Myometrial cell (primary cell): Measurements from ENCODE around the genes TRIM32 and TLR4.

DNA sequence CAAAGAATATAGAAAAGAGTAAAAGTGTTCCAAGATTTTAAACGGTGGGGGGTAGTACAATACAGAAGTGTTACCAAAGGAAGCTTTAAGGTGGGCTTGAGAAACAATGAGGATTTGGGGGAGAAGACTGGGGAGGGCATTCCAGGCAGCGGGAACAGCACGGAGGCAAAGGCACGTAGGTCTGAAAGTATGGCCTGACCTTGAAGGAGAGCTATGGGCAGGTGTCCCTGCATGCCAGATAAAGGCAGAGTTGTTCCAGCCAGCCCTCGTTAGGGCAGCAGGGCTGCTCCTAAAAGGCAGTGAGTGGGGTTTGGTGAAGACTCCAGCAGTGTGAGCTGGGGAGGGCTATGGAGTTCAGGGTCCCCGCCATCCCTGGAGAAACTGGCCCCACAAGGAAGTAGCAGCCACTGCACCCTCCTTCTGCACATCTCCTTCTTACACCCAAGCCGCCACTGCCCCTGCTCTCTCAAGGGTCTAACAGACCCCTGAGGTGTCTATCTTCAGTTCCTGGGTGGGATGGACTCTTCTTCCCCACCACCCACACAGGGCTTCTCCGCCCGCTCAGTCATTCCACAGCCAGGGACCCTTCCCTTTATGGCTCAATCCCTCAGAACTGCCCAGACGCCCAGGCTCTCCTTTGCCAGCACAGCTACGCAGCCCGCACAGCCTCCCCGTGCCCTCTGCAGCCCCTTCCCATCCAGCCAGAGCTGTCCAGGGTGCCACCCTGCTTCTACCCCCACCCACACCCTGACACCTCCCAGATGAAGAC is 1.4 kb downstream of the AKNA start:
- RAMPAGE, long total RNA: no peak

DNA sequence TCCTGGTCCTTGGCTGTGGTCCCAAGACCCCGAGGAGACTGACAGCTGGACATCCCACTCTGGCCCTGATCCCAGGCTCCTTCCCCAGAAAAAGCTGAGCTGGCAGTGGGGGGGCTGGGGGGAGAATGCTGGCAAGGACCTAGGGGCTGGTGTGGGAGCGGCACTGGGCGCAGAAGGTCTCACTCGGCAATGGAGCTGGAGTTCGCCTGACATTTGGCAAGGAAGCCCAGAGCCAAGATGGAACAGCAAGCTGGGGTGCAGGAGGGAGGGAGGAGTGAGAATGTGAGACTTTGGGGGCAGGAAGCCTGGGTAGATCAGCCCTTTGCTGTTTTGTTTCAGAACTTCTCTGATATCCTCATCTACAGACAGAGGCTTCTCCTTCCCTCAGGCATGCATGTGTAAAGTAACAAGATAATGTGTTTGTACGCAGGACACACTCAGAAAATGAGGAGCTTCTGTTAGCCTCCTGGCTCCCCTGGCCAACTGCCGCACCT is 7.1 kb upstream of the AKNA start:
- RAMPAGE, long total RNA: no peak

DNA sequence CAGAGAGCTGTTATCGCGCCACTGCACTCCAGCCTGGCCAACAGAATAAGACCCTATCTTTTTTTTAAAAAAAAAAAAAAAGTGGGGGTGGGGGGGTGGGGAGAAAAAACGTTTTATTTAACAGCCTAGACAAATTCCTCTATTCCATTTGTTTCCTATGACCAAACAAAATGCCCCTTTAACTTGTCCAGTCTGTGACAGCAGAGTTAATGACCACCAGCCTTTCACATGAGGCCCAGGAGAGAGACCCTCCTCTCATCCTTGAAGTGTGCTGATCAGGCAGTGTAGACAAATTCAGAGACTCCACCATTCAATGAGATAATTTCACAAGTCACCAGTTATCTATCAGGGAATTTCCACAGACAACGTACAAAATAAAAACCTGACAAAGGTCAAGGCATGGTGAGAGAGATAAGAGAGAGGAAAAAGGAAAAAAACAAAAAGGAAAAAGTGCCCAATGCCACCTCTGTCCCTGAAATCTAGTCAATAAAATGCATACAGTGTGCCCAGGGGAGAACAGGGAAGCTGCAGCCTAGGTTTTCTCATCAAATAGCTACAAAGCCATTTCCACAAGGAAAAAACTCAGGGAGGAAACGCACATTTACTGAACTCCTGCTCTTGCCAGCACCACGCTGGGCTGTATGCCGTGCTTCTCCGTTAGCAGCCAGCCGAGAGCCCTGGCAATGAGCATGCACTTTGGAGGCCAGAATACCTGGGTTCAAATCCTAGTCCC is 11.8 kb downstream of the WHRN start:
- RAMPAGE, long total RNA: no peak

DNA sequence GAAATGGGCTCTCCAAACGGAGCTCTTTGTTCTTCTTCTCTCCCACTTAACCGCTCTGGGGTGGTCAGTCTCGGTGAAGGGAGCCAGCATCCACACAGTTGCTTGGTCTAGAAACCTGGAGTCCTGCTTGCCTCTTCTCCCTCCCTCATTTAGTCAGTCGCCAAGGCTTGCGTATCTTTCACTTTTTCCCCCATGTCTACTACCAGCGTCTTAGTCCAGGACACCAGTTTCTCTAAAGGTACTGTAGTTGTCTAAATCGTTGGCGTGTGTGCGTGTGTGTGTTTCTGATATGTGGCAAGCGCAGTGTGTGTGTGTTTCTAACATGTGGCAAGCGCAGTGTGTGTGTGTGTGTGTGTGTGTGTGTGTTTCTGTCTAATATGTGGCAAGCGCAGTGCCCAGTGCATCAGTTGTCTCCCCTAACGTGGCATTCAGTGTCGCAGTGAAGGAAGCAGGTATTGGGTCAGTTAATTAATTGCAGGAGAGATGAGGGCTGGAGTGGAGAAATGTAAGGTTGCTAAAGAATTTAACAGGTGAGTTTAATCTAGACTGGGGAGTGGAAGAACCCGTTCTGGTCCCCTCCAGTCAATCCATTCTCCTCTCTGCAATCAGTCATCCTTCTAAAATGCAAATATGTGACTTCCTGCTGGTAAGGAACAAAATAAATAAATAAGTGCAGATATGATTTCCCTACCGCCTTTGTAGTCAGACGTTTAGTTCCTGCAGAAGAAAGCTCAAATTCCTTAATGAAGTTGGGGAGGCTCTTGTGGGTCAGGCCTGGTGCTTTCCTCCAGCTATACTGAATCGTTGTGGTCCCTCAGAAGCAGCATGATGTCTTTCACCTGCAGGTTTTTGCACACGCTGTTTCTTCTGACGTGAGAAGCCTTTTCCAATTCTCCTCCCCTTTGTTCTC is 861 bp downstream of the ATP6V1G1 start:
- RAMPAGE, long total RNA: no peak

DNA sequence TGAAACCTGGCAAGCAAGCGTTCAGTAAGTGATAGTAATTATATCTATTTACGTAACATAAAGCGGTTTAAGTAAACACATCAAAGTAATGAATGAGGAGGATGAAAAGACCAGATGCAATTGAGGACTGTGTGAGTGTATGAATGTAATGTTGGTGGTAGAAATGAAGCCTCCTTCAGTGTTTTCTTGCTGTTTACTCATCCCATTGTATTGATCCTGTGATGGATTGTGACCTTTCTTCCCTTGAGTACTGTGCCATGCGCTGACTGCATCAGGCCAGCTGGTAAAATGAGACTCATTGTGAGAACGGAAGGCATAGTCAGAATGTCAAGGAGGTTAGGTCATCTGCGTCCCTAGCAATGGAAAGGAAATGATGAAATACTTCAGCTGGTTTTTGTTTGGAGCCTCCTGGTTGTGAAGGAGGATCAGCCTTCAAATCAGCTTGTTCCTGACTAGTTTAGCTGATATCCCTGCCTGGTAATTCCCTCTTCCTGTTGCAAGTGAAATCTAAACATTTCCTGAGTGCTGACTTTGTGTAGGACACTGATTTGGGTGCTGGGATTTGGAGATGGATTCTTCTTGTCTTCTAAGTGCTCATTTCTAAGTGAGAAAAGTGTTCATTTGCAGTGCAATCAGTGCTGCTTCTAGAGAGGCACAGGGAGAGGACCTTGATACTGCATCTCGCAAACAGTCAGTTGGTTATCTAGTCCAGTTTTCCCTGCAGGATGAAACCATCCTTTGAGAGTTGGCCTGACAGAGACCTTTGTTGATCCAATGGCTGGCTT is 35.5 kb downstream of the TNFSF8 start:
- RAMPAGE, long total RNA: no peak

DNA sequence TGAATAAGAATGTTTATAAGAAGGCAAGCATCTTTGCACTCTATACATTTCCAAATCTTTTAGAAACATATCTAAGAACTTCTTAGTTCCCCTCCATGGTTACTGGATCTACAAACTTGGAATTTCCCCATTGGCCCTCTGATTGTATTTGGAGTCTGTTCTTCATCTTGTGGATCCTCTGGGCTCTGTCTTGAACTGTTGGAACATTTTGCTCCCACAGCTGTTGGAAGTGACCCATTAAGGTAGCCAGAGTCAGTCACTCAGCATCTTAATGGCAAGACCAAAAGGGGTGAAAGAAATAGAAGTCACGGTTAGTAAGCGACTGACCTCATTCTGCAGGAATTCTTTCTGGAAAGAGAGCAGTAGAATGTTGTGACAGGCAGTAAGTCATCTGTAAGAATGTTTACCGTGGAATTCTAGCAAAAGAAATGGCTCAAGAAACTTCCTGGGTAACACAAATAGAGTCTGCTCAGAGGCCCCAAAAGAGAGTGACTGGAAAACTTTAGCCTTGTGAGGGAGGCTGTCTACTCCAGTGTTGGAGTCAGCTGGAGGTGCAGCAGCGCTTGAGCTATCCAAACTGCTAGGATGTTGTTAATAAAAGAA is 28.6 kb upstream of the TNC start:
- RAMPAGE, long total RNA: no peak

DNA sequence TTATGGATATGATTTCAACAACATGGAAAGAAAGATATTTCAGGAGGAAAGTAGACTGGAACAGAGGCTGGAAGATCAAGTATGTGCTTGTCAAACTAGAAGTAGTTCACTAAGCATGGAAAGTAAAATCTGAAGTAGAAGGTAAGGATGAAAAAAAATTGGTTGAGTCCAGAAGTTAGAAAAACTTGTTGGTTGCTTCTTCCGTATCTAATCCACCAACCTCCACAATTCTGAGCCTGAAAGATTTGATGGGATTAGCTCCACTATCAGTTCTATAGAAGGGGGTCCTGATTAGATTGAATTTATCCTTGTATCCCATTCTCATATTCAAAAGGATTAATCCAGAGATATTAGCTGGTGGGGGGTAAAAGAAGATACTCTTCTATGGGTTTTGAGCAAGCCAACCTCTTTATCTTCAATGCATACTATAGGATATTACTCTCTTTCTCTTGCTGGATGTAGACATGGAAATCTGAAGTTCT is 392.9 kb upstream of the PAPPA start:
- RAMPAGE, long total RNA: no peak

- RAMPAGE, long total RNA: no peak
Measured at GRCh38 chr9:116155351-116156257, 2.0 kb downstream of the PAPPA start.

GRCh38 chr9:116365286-116365768 is 211.7 kb downstream of the PAPPA start:
- RAMPAGE, long total RNA: no peak

GRCh38 chr9:116470957-116471949 is 215.9 kb upstream of the TRIM32 start:
- RAMPAGE, long total RNA: no peak

DNA sequence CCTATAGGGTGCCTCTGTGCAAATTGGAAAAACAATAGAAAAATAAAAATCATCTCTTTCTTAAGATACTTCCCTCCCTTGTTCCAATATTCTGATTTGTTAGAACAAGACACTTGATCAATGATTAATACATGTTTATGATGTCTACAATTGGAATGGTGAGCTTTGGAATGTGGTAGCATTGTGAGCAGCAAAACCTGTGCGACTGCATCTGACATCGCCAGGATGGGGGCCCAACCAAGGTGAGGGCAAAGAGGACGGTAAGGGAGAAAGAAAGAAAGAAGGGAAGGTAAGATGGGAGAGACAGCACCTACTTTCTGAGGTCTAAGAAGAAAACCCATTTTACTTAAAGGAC is 183.0 kb upstream of the TRIM32 start:
- RAMPAGE, long total RNA: no peak

DNA sequence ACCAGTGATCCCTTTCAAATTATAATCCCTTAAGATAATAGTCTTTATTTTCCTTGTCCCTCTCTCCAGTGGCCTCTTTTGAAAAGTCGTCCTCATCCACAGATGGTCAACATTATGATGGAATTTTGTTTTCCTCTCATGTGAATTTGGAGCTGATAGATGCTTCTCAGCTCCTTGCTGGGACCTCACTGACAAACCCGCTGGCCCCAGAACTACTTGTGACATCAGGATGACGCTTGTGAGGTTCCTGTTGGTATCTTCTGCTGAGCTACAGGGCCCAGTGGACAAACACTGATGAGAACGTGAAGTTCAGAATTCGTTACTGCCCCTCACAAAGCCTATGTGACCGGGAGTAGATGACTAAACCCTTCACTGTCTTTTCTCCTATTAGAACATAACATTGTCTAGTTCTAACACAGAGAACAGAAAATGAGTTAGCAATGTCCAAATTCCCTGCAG is 143.5 kb upstream of the TRIM32 start:
- RAMPAGE, long total RNA: no peak

GRCh38 chr9:116687039-116688042 is at the start of gene TRIM32:
TRIM32 (plus strand) TSS chr9:116687305.
- RAMPAGE, long total RNA: start-site peak on the minus strand at chr9:116687219-116687260, 17 and 9 reads in 2 replicates

- RAMPAGE, long total RNA: no peak
Measured at GRCh38 chr9:116746610-116747146, 59.6 kb downstream of the TRIM32 start.

DNA sequence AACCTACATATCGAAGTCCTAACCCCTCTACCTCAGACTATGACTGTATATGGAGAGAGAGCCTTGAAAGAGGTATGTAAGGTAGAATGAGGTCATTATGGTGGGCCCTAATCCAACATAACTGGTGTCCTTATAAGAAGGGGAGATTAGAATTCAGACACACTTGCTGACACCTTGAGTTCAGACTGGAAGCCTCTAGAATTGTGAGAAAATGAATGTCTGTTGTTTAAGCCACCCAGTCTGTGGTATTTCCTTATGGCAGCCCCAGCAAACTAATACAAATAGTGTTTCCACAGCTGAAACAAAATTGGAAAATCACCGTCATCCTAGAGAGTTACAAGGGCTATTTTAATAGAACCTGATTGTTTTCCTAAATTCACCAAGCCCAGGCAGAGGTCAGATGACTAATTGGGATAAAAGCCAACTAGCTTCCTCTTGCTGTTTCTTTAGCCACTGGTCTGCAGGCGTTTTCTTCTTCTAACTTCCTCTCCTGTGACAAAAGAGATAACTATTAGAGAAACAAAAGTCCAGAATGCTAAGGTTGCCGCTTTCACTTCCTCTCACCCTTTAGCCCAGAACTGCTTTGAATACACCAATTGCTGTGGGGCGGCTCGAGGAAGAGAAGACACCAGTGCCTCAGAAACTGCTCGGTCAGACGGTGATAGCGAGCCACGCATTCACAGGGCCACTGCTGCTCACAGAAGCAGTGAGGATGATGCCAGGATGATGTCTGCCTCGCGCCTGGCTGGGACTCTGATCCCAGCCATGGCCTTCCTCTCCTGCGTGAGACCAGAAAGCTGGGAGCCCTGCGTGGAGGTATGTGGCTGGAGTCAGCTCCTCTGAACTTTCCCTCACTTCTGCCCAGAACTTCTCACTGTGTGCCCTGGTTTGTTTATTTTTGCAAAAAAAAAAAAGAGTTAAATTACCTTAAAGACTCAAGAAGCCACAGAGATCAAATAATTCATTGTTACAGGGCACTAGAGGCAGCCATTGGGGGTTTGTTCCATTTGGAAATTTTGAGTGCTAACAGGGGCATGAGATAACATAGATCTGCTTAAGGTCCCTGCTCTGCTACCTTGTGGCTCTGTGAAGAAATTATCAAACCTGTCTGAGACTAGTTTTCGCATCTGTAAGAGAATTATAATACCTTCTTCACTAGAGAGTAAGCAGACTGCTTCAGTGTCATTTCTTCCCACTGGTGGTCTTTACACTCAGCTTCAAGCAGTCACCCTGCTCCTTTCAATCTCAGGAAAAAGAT is at the start of gene TLR4:
TSS of gene TLR4 (plus strand) at position 654 of the 1,258 bp plus-strand sequence.
- RAMPAGE, long total RNA: no peak

DNA sequence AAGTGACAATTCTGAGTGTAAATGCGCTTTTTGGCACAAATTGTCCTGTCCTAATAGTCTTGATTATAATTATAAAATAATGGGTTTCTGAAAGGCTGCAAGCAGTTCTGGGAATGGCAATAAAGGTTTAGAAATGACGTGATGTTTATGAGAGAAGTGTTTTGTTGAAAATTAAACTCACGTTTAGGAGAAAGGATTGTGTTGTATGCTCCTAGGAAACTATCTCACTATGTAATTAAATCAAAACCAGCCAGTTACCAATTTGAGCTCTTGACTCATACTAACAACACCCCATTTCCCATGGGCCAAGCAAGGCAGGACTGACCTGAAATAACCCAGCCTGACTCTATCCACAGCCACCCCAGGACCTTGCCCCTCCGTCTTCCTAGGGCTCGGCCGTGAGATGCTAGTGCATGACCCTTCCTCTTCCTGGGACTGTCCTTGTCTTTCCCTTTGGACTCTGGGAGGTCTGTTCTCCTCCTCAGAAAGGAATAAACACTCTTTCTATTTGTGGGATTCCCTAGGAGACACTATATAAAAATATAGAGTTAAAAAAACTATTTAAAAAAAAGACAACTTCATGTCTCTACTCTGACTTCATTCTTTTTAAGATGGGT is 16.3 kb downstream of the TLR4 start:
- RAMPAGE, long total RNA: no peak

DNA sequence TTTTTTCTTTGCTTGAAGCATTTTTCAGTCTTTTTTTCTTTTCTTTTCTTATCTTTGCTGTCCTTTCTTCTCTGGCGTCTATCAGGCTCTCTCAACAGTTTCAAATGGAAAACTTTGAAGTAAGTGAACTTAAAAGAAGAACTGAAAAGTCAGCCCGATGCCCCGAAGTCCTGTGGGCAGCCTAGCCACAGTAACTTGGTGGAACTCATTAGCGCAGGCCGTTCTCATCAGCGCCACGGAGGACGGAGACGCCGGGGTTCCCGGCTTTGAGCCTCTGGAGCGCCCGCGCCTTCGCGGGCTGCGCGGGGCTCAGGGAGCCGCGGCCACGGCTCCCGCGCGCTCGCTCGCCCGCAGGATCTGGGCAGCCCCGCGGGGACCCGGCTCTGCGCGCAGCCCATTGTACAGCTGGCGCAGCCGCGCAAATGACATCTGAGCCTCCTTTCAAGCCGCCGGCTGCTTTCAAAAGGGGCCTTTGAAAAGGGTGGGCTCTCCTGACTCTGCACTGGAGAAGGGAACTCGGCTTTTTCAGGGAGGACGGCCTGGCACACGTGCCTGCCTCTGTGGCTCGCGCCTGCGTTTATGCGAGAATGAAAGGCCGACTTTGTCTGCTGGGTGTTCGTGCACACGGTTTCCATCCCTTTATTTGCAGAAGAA is 40.7 kb downstream of the TLR4 start:
- RAMPAGE, long total RNA: no peak

GRCh38 chr9:119168917-119170019 is 200.0 kb downstream of the BRINP1 start:
- RAMPAGE, long total RNA: no peak

DNA sequence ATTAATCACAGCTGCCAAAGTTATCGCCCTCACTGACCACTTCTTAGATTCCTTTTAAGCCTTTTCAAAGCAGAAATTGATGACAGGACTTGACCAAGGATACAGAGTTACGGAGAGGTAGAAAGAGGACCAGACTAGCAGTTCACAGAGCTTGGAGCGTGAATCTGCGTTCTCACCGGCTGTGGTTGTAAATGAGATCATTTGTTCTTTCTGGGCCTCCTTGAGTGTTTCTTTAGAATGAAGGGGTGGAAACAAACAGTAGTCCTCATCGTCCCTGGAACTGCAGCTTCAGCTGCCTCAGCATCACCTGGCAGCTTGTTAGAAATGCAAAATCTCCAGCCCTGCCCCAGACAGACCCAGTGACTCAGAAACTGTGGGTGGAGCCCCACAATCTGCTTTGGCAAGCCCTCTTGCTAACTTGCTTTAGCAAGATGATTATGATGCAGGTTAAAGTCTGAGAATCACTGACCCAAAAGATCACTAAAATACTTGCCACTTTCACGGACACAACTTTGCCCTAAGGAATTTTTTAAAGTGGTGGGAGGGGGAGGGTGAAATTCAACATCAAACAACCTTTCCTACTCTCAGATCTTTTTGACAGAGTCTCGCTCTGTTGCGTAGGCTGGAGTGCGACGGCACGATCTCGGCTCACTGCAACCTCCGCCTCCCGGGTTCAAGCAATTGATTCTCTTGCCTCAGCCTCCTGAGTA is 86.1 kb downstream of the BRINP1 start:
- RAMPAGE, long total RNA: no peak

GRCh38 chr9:119761749-119762365 is 392.6 kb upstream of the BRINP1 start:
- RAMPAGE, long total RNA: no peak